Bronchial epithelial cell (primary cell): Measurements from ENCODE around the genes ENSG00000284188 and SCCPDH.

DNA sequence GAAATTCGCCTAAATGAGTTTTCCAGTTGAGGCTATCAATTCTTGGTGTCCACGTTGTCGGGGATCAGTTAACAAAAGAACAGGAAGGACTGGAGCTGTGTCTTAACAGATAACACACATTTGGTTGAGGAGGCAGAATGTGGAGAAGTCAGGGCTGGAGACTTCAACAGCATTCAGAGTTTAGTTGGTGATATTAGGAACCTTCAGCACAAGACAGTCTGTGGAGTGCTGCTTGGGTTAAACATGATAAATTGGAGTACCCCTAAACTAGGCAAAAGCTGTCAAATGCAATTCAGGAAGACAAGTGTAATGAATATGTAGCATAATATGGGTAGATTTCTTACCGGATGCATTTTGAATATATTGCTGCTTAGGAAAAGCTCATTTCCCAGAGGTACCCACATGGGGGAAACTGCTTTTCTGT lies 33.8 kb downstream of the ZBTB18 start:
- RRBS, 2 experiments = no CpG with 5 or more reads among the region's 4 CpGs

GRCh38 chr1:244094757-244095229 lies 43.7 kb downstream of the ZBTB18 start:
- RRBS, 2 experiments = no CpG with 5 or more reads among the region's 12 CpGs

GRCh38 chr1:244653907-244654167 lies 911 bp downstream of the DESI2 start:
- RRBS, 2 experiments = no CpG with 5 or more reads among the region's 5 CpGs

GRCh38 chr1:244730308-244731691 lies at the start of gene ENSG00000284188:
TSS of gene ENSG00000284188 (minus strand) at chr1:244731015.
- RRBS, 2 experiments = under 1 to 1% methylated on average over 44 to 46 of the region's 110 CpGs

DNA sequence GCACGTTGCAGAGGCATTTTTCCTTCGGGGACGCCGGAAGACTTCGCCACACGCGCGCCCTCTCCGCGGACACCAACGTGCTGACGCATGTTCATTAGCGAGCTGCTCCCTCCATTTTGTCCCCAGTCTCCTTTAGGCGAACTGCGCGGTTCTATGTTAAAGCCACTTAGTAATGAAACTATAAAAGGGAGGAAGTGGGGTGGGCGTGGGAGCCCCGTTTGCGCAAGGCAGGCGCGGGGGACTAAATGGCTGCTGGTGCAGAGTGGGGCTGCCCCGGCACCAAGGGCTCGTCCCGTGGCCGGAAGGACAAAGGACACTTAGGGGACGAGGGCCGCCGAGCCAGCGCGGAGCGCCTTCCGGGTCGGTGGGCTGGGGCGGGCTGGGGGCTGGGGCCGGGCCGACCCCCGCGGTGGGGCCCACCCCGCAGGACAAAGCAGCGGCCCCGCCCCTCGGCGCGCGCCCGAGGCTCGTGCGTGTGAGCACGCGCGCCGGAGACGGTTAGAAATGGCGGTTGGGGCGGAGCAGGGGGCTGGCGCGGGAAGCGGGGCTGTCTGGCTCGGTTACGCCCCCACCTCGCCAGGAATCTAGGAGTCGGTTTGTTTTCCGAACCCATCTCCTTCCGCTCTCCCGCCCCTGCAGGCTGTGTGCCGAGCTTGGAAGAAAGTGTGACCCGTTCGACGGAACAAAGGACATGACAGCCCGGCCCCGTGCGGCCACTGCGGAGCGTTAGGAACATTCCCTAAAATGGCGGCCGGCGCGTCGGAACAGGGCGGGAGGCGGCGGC lies 429 bp upstream of the COX20 start:
- RRBS, 2 experiments = 1% methylated on average over 37 of the region's 82 CpGs

GRCh38 chr1:244952723-244953528 lies 16.6 kb upstream of the EFCAB2 start:
- RRBS, 2 experiments = no CpG with 5 or more reads among the region's 13 CpGs

DNA sequence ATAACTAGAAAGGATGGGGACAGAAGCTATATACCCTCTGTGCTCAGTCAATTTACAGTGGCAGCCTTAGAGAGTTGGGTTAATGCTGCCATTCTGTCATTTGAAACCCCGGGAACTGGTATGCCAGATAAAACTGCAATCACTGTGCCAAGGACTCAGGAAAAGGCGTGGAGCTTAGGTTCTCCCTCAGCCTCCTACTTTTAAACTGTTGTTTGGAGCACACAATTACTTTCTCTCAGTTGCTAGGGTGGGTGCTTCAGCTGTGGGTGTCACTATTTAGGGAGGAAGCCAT lies 15.1 kb upstream of the EFCAB2 start:
- RRBS, 2 experiments = no CpG with 5 or more reads among the region's 2 CpGs

DNA sequence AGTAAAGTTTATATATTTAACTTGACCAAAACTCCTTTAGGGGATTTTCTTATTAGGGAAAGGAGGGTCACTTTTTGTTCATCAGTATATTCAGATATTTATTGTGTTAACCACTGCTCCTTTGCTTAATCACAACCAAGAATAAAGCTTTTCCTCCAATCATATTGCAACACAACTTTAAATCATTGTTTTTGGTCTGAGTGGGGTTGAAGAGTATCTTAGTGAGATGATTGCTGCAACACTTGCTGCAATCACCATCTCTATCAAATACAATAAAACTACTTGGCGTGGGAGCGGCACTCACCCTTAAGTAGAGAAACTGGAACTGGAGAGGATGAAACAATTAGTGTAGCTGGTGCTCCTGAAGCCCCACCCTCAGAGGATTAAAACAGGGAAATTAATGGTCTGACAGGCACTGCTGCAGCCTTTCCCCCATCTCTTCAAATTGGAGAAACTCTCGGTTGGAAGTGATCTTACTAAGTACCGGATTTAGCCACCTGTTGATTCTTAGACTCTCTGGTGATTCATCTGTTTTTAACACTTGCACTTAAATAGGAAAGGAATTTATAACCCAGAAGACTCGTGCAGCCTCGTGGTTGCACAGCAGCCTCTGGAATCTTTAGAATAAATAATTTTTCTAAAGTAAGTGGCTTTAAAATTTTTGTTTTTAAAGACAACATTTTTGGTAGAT lies 80.6 kb upstream of the KIF26B start:
- RRBS, 2 experiments = no CpG with 5 or more reads among the region's 6 CpGs

GRCh38 chr1:245245066-245245572 lies 90.3 kb downstream of the KIF26B start:
- RRBS, 2 experiments = no CpG with 5 or more reads among the region's 10 CpGs

GRCh38 chr1:245378706-245379401 lies 224.1 kb downstream of the KIF26B start:
- RRBS, 2 experiments = no CpG with 5 or more reads among the region's 8 CpGs

GRCh38 chr1:245702377-245702818 lies 547.6 kb downstream of the KIF26B start:
- RRBS, 2 experiments = no CpG with 5 or more reads among the region's 17 CpGs

DNA sequence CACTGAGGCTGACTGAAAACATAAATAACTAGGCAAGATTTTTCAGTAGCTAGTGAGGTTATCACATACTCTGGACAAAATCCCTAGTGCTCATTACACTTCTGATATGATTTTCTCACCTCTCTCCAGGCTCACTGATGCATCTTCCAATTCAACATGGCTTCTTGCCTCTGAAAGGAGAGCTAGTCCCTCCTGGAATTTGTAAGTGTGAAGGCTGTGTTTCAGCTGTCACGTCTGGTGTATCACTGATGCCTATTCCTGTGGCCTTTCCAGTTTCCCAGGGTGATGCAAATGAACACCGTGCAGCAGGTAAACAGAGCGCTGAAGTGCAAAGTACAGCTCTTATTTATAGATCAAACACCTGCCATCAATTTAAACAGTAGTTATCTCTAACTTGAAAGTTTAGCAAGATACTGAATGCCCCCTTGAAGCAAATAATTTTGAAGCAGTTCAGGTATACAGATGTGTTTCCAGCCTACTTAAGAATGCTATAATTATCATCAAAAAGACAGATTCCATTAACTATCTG lies 656.2 kb downstream of the KIF26B start:
- RRBS, 2 experiments = no CpG with 5 or more reads among the region's 3 CpGs

- RRBS, 2 experiments = no CpG with 5 or more reads among the region's 5 CpGs
These were observed 354.0 kb downstream of the SMYD3 start for GRCh38 chr1:246152837-246153678.

GRCh38 chr1:246170349-246170881 lies 336.7 kb downstream of the SMYD3 start:
- RRBS, 2 experiments = no CpG with 5 or more reads among the region's 6 CpGs

- RRBS, 2 experiments = no CpG with 5 or more reads among the region's 11 CpGs
These were observed 287.5 kb downstream of the SMYD3 start for GRCh38 chr1:246219480-246220036.

DNA sequence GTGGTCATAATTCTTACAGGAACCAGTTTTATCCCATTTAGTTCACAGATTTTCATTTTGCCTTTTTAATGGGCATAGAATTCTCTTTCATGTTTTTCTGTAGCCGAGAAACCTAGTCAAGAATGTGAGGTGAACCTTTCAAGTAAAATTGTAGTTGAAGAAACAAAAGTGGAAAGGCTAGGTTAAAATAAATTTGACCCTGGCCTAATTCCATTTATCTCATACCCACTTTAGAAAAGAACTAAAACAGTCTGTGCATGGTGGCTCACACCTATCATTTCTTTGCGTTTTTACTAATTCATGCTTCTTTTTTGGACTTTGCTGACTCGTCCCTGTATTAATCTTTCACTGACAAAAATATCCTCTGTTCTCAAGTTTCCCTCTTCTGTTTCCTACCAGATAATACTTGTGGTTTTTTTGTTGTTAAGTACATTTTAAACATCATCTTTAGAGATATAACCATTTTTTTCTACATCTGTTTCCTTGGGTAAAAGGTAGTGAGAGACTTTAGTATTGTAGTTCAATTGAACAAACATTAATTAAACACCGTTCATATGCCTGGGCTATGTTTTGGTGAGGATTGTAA lies 11.4 kb downstream of the CNST start:
- RRBS, 2 experiments = no CpG with 5 or more reads among the region's 4 CpGs

DNA sequence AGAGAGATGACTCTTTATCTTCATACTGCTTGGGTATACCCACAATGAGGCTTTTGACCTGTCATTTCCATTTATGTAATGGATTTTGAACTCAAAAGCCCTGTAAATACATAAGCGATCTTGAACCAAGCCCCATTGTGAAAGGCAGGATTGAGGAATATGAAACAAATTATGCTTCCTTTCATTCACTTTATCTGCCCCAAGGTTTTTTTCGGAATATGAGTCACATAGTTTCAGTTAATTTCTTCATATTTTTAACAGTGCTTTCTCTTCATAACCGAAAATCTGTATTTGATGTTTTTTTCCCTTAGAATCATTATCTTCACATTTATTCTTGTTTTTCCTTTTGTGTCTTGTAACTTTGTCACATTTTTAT lies 21.4 kb downstream of the CNST start:
- RRBS, 2 experiments = no CpG with 5 or more reads among the region's 3 CpGs

DNA sequence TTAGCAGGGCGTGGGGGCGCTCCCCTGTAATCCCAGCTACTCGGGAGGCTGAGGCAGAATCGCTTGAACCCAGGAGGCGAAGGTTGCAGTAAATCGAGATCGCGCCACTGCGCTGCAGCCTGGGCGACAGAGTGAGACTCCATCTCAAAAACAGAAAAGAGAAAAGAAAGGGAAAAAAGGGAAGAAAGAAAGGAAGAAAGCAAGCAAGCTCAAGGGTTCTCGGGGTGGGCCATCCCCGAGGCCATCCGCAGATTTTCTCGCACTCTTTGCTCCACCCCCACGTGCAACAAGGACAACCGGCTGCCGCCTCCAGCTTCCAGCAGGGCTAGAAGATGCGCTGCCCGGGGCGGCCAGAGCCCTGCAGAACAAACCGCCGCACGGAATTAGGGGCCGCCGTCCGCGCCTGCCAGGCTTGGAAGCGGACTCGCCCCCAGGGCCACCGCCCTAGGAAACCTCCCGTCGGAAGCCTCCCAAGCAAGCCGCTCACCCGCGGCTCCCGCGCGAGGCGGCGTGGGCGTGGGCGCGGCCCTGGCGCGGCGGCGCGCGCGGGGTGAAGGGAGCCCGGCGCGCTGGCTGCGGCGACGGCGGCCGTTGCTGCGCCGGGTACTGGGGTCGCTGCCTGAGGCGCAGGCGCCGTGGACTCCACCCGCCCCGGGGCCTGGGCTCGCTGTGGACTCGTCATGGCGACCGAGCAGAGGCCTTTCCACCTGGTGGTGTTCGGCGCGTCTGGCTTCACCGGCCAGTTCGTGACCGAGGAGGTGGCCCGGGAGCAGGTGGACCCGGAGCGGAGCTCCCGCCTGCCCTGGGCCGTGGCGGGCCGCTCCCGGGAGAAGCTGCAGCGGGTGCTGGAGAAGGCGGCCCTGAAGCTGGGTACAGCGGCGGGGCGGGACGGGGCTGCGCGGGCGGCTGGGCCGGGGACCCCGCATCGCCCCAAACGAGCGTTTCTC lies at the start of gene SCCPDH:
TSS of gene SCCPDH (plus strand) at position 667 of the 947 bp plus-strand sequence.
- RRBS, 2 experiments = 1% methylated on average over 43 of the region's 98 CpGs

DNA sequence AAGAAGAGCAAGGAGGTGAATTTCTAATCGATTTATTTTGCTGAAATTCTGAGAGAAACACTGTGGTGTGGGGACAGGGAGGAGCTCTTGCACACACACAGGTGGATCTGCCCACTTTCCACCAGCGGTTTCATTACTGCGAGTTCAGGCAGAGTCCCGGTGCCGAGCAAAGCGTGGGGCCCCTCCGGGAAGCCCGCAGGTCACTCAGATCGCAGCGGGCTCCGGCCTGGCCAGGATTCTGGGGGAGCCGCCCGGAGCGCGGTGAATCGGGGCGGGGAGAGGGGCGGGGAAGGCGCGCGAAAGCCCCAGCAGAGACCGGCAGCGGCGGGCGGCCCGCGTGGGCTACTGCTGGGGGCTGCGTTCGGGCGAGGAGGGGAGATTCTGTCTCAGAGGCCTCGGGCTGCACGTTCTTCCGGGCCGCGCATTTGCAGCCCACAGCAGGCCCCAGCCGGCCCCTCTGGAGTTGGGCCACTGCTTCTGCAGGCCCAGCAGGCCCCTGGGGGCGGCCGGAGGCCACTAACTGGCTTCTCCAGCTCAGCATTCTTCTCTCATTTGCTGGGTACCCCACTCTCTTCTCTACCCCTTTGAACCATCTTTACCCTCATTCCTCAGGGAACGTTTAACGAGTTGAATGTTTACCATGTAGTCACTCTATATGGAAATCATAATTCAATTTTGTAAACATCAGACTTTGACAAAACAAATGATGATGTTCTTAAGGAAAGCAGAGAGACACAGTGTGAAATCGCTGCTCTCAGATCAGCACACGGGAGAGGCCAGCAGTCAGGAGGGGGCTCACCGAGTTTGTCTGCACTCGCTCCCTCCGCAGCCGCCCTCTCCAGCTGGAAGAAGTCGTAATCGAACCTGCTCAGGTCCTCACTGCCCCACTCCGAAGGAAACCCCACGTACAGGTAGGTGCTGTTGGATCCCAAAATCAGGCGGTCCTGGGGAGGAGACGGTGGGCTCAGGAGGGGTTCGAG lies 64.9 kb downstream of the SCCPDH start:
- RRBS, 2 experiments = 4 to 5% methylated on average over 23 to 27 of the region's 53 CpGs